Upper lobe of left lung (tissue), 5 donors: ENCODE measurements around a stretch of chr6.

GRCh38 chr6:160991248-160991534 lies 378 bp upstream of the MAP3K4 start:
- PRO-cap, 2 experiments = no peak in any of the 2 experiments
- RAMPAGE, long total RNA, 4 experiments = no peak in any of the 4 experiments

- PRO-cap, 2 experiments = no peak in any of the 2 experiments
- RAMPAGE, long total RNA, 4 experiments = no peak in any of the 4 experiments
Observed at GRCh38 chr6:161292043-161292639, 18.3 kb upstream of the AGPAT4 start.

DNA sequence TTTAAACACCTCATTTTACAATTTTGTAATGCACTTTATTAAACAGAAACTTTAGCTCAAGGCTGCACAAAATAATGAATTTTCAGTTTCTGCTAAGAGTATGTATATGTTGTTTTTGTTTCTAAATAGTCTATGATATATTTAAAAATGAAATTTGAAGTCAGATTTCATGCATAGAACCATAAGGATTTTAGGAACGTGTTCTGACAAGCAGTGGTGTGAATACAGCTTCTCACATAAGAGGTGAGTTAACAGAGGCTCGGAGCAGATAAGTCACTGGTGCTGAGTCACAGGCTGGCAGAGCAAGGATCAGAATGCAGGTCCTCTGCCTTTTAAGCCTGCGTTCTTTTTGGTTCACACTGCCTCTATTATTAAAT lies 212.4 kb upstream of the AGPAT4 start:
- PRO-cap, 2 experiments = no peak in any of the 2 experiments
- RAMPAGE, long total RNA, 4 experiments = no peak in any of the 4 experiments

DNA sequence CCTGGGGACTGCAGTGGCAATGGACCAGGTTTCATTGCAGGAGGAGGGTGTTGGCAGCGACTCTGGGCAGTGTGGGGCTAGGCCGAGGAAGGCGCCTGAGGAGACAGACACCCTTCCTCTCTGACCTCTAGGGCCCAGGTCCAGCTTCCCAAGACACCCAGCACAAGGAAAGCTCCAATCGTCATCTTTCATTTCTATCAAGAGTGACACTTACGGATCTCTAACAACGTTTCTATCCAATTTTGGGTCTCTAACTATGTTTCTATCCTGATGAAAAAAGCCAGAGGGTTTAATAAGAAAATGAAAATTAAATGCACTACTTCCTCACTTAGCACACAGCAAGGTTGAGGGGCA lies 339.4 kb downstream of the PRKN start:
- PRO-cap, 2 experiments = no peak in any of the 2 experiments
- RAMPAGE, long total RNA, 4 experiments = no peak in any of the 4 experiments

DNA sequence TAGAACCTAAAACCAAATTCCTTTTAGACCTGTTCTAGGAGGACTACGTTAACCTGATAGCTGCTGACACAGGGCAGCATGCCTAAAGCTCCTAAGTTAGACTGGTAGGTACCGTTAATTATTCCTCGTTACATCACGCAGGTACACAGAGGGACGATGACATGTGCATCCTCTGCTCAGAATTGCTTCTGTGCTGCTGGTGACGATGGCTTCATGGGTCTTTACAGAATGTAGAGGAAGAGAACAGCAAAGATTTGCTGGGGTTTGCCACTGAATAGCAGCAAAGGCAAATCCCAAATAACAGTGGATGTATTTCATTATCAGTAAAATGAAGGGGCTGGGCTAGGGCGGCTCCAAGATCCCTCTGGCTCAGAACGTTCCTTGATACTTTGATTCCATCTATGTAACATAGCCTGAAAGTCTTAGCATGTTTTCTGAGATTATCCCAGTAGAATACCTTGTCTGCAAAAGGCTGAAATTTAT lies 141.1 kb downstream of the PACRG start:
- PRO-cap, 2 experiments = no peak in any of the 2 experiments
- RAMPAGE, long total RNA, 4 experiments = no peak in any of the 4 experiments

- PRO-cap, 2 experiments = peak in 1 of 2 experiments; most common minus-strand start chr6:163086313 (in 1)
- RAMPAGE, long total RNA, 4 experiments = no peak in any of the 4 experiments
Observed at GRCh38 chr6:163086107-163086843, 328.2 kb upstream of the QKI start.

- PRO-cap, 2 experiments = no peak in any of the 2 experiments
- RAMPAGE, long total RNA, 4 experiments = no peak in any of the 4 experiments
Observed at GRCh38 chr6:163191358-163192401, 222.8 kb upstream of the QKI start.

GRCh38 chr6:163210364-163210831 lies 204.1 kb upstream of the QKI start:
- PRO-cap, 2 experiments = no peak in any of the 2 experiments
- RAMPAGE, long total RNA, 4 experiments = no peak in any of the 4 experiments

GRCh38 chr6:163309727-163310010 lies 104.8 kb upstream of the QKI start:
- PRO-cap, 2 experiments = no peak in any of the 2 experiments
- RAMPAGE, long total RNA, 4 experiments = no peak in any of the 4 experiments

- PRO-cap, 2 experiments = peak in 1 of 2 experiments; most common plus-strand start chr6:163356503 (in 1); most common minus-strand start chr6:163356561 (in 1)
- RAMPAGE, long total RNA, 4 experiments = no peak in any of the 4 experiments
Observed at GRCh38 chr6:163356052-163356979, 58.2 kb upstream of the QKI start.

DNA sequence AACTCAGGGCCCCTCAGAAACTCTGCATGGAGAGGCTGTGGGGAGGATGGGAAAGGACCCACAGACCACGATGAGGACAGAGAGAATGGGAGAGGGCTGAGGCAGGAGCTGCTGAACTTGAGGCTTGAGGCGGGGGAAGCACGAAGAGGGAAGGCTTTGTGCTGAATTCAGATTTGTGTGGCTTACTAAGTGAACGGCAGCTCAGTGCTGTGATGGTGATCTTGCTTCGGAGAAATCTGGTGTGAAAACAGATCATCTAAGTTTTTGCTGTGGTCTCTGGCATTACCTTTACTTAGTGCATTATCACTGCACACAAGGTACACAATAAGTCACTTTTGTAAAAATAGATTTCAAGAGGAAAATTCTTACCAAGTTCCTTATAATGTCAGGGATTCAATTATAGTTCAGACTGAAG lies 10.9 kb upstream of the QKI start:
- PRO-cap, 2 experiments = no peak in any of the 2 experiments
- RAMPAGE, long total RNA, 4 experiments = no peak in any of the 4 experiments

- PRO-cap, 2 experiments = no peak in any of the 2 experiments
- RAMPAGE, long total RNA, 4 experiments = no peak in any of the 4 experiments
Observed at GRCh38 chr6:163424081-163424769, 9.7 kb downstream of the QKI start.

DNA sequence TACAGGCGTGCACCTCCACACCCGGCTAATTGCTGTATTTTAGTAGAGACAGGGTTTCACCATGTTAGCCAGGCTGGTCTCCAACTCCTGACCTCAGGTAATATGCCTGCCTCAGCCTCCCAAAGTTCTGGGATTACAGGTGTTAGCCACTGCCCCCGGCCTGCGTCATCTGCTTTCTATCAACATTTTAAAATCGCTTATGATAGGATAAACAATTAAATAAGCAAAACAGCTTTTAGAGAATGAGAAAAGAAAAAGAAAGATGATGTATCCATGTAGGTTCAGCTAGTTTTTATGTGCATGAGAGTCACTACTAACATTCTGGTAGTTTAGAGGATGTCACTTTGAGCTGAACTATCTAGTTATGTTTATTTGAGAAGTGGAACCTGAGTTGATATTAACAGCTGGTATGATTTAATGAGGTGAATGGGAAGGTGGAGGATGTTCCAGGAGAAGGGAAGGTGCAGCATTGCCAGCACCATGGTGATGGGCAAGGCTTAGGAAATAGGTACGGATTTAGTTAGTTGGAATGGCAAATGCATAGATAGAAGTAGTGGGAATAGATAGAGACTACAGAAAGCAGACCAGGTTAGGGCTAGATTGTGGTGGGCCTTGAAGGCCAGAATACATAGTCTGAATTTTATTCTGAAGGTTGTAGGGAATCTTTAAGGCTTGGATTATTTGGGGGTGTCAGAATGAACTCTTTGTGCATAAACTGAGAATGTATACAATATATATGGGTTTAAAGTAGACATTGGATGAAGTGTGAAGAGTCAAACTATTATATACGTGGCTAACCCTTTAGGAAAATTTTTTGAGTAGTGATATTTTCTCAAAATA lies 10.5 kb downstream of the QKI start:
- PRO-cap, 2 experiments = no peak in any of the 2 experiments
- RAMPAGE, long total RNA, 4 experiments = no peak in any of the 4 experiments

DNA sequence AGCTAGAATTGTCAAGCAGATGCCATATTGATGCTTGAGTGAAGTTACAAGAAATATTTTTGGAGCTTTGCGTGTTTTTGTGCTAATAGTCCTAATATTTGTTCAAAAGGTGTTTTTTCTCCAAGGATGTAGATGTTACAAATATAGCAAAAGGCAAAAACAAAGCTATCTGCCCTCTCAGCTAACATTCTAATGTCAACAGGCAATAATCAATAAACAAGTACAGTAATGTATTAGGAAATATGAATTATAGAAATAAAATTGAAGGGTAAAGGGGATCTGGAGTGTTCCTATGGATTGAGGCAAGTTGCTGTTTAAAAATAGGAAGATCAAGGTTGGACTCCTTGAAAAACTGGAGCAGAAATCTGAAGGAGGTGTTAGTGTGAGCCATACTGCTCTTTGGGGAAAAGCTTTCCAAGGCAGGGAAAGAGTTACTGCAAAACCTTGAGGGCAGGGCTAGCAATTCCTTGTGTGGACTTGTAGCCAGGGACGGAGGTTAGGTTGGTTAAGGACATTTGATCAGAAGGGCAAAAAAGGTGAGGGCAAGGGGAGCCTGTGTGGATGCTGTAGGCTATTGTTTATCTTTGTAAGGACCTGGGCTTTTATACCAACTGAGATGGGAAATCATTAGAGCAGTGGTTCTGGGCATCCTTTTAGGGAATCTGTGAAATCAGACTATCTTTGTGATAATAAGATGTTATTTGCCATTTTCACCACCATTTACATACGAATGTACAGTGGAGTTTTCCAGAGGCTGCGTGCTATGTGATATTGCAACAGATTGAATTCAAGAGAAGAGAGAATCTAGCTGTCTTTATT lies 27.0 kb downstream of the QKI start:
- PRO-cap, 2 experiments = no peak in any of the 2 experiments
- RAMPAGE, long total RNA, 4 experiments = no peak in any of the 4 experiments

- PRO-cap, 2 experiments = no peak in any of the 2 experiments
- RAMPAGE, long total RNA, 4 experiments = no peak in any of the 4 experiments
Observed at GRCh38 chr6:163471252-163471758, 56.8 kb downstream of the QKI start.

DNA sequence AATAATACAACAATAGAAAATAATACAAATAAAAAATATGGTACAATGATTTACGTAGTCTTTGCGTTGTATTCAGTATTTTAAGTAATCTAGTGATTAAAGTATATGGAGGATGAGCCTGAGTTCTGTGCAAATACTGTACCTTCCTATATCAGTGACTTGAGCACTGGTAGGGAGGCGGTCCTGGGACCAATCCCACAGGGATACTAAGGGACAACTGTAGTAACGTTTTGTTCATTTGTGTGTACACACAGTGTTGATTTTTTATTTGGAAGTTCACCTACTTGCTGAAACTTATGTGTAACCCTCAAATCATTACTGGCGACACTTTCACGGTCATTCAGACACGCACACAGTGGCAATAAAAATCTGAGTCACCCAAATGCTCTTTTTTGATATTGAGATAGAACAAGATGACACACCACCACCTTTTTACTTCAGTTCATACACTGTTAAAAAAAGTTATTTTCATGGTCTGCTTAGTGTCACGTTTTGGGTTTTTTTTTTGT lies 79.7 kb downstream of the QKI start:
- PRO-cap, 2 experiments = no peak in any of the 2 experiments
- RAMPAGE, long total RNA, 4 experiments = start-site peak on the plus strand in 1 of 4 experiments, centred at position 104 of the sequence, 8 reads per replicate

- PRO-cap, 2 experiments = no peak in any of the 2 experiments
- RAMPAGE, long total RNA, 4 experiments = no peak in any of the 4 experiments
Observed at GRCh38 chr6:163572329-163573228, 158.1 kb downstream of the QKI start.

DNA sequence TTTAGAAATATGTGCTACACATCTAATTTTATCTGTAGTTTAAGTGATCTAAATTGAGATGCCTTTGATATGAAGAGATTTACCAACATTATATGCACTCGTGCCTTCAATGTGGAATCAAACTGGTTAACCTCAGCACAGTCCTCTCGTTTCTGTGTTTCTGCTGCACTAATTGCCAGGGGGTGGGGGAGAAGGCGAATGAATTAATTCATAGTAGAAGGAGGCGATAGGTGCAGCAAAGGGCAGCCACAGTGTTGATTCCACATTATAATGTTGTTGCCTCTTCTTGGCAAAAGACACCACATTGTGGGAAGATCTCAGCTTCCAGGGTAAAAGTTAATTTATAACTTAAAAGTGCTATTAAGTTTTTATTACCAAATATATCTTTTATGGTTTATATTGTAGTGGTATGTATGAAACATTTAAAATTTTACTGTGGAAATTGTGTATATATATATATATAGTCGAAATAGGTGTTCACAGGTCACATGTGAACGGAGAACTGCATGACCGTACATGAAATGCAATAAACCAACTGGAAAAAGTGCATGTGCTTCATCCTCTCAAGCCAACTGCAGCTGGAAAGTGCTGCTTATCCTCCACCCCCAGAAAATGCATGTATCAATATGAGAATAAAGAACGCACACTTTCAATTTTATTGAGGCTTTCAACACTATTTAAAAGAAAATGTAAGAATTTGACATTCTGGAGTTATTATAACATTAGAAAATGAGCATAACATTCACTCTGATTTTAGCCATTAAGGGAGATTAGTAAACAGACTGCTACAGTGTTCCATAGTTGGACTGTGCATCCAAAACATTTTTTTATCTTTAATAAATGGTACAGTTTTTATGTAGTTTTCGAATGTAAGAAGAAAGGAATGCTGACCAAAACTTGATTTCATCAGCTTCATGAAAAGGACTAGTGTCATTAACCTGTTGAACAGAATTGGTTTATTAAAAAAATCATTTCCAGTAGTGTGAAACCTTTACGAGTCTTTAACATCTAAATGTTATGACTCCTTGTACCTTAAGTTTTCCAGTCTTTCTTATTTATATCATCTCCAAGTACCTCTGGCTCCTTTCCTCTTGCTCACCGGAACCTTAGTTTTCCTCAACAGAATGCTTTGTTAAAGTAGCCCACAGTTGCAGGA lies 162.0 kb downstream of the QKI start:
- PRO-cap, 2 experiments = no peak in any of the 2 experiments
- RAMPAGE, long total RNA, 4 experiments = no peak in any of the 4 experiments

- PRO-cap, 2 experiments = peak in 1 of 2 experiments; most common plus-strand start chr6:163579318 (in 1)
- RAMPAGE, long total RNA, 4 experiments = no peak in any of the 4 experiments
Observed at GRCh38 chr6:163578366-163579451, 164.2 kb downstream of the QKI start.

- PRO-cap, 2 experiments = no peak in any of the 2 experiments
- RAMPAGE, long total RNA, 4 experiments = no peak in any of the 4 experiments
Observed at GRCh38 chr6:163943542-163944097, 529.1 kb downstream of the QKI start.